Vein endothelial cell (primary cell): ENCODE measurements around the genes CSH2 and SMURF2.

GRCh38 chr17:63695240-63696224 lies 4.4 kb downstream of the LIMD2 start:
- CAGE, long polyA plus RNA = no peak

GRCh38 chr17:63707252-63707762 lies 7.4 kb upstream of the LIMD2 start:
- CAGE, long polyA plus RNA = no peak

- CAGE, long polyA plus RNA = no peak
These were observed at the start of gene CSH2 for GRCh38 chr17:63873610-63873967. Gene CSH2, minus strand, starts transcription at chr17:63873677.

DNA sequence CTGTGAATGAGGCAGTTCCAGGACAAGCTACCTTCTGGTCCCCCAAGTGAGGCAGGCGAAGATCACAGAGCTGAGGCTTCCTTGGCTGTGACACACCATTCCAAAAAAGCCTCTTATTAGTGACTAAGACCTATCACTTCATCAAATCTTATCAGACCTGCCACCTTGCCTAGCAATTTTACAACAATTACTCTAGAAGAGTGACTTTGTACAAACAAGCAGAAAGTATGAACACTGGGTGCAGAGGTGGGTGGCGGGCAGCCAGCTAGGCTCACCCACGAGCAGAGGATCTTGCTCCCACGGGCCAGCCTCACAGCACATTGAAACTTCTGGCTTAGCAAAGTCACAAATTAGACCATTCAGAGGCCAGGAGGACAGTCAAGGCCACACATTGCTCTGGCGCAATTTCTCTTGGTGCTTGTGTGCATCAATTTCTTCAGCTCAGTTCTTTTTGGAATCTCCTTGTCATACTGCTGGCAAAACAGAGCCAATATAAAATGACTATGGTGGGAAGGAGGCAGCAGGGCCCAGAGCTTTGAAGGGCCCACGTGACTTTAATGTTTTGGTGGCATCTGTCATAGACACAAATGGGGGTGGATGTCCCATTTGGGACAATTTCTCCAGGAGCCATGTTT lies 2.3 kb upstream of the ICAM2 start:
- CAGE, long polyA plus RNA = no peak

- CAGE, long polyA plus RNA = no peak
These were observed 47.4 kb downstream of the ERN1 start for GRCh38 chr17:64082564-64082830.

DNA sequence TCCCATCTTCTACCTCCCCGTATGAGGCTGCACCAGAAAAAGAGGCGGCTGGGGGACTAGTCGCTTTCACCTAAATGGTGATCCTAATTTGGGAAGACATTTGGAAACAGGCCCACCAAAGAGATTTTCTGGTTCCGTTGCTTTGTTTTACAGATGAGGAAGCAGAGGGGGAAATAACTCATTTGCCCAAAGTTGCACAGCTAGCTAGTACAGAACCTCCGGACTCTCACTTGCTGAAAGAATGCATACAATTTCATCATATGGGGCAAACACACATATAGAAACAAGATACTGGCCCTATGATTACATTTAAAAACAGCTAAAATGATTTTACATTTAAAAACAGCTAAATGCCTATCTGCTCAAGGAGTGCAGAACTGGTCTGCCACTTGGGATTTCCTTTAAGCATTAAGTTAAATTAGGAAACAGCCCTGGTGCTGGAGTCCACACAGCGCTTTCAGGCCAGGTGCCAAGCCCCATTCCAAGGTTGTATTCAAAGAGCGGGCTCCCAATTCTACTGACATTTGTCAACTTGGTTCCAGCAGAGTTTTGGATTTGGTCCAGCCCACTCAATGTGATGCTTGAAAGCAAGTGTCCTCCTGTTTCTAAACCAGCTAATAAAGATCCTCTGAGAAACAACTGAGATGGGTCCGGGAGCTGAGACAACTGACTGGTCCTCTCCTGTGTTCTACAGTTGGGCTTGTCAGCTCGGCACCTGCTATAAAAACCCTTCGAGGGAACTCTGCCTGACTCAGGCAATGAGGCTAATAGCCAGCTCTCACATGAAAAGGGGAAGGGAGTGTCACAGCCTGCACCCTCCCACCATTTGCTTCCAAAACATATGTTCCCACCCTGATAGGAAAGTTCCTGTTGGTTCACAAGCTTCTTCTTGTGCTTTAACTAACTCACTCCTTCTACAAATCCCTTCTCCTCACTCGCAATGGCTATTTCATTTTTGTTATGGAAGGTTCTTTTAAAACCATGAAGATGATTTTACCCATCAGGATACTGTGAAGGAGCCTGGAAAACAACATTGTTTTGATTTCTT lies 11.6 kb downstream of the ERN1 start:
- CAGE, long polyA plus RNA = no peak

DNA sequence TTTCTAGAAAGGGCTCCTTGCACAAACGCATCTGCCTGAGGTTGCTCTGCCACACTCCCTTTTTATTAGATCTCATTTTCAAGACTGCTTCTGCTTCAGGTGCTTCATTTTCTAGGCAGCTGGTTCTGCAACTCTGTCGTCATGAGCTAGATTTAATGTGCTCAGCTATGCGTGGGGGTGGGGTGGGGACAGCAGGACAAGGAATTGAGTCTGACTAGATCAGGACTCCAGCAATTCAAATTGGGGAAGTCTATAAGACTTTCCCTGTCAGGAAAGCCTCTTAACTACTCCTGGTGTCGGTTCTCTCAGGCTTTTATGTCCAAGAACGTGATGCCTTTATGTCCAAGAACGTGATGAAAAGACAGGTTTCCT lies 29.3 kb upstream of the ERN1 start:
- CAGE, long polyA plus RNA = no peak

DNA sequence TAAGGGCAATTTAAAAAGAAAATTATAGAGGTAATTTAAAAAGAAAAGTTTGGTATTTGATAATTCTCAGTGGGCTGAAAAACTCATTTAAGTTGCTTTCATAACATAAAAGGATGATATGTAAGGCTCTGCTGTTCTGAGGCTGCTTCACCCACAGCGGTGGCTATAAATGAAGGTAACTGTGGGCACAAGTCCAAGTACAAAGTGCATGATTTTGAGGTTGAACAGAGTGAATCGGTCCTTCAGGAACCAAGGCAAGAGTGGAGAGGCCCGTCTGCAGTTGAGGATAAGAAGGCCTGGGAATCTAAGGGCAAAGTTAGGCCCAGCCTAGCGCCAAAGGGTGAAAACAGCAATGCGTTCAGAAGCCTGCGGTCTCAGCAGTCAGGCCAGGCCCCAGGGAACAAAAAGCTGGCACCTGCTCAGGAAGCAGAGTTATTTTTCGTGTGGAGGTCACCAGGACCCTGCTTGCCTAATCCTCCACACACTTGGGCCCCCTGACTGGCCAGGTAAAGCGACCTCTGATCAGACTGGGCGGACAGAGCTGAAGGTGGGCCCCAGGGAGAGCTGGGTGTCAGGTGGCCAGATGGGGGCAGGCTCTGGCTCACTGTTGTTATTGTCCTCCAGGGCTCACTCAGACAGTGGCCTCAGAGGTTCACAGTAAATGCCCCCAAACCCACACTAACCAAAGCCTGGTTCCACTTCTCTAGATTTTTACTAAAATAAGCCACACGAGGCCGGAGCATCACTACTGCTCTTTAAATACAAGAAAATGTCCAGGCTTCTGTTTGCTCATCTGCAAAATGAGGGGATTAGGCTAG lies 46.5 kb downstream of the TEX2 start:
- CAGE, long polyA plus RNA = no peak

GRCh38 chr17:64314978-64315680 lies 52.1 kb upstream of the TEX2 start:
- CAGE, long polyA plus RNA = no peak

- CAGE, long polyA plus RNA = no peak
These were observed 63.5 kb upstream of the TEX2 start for GRCh38 chr17:64326479-64327067.

DNA sequence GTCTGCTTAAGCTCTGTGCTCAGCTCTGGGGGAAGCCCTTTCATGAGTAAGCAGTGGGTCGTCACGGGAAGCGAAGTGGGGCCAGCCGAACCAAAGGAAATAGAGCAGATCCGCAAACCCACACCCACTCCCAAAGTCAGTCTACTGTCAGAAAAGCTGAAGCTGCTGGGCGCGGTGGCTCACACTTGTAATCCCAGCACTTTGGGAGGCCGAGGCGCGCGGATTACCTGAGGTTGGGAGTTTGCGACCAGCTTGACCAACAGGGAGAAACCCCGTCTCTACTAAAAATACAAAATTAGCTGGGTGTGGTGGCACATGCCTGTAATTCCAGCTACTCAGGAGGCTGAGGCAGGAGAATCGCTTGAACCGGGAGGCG lies 50.0 kb downstream of the PECAM1 start:
- CAGE, long polyA plus RNA = no peak

GRCh38 chr17:64354810-64355173 lies 35.9 kb downstream of the PECAM1 start:
- CAGE, long polyA plus RNA = no peak

GRCh38 chr17:64496230-64496457 lies 710 bp downstream of the POLG2 start:
- CAGE, long polyA plus RNA = no peak

DNA sequence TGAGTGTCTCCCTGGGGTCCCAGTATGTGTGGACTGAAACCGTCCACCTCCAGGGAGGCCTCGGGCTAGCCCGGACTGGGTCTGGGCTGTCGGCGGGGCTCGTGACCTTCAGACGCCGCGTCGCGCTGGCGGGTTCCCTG lies 211 bp downstream of the CEP95 start:
- CAGE, long polyA plus RNA = no peak

- CAGE, long polyA plus RNA = no peak
These were observed 3.7 kb downstream of the CEP95 start for GRCh38 chr17:64510429-64510950.

GRCh38 chr17:64662147-64663153 lies at the start of gene SMURF2:
Gene SMURF2, minus strand, starts transcription at chr17:64662307.
- CAGE, long polyA plus RNA = no peak

GRCh38 chr17:64708884-64709475 lies 46.9 kb upstream of the SMURF2 start:
- CAGE, long polyA plus RNA = no peak

DNA sequence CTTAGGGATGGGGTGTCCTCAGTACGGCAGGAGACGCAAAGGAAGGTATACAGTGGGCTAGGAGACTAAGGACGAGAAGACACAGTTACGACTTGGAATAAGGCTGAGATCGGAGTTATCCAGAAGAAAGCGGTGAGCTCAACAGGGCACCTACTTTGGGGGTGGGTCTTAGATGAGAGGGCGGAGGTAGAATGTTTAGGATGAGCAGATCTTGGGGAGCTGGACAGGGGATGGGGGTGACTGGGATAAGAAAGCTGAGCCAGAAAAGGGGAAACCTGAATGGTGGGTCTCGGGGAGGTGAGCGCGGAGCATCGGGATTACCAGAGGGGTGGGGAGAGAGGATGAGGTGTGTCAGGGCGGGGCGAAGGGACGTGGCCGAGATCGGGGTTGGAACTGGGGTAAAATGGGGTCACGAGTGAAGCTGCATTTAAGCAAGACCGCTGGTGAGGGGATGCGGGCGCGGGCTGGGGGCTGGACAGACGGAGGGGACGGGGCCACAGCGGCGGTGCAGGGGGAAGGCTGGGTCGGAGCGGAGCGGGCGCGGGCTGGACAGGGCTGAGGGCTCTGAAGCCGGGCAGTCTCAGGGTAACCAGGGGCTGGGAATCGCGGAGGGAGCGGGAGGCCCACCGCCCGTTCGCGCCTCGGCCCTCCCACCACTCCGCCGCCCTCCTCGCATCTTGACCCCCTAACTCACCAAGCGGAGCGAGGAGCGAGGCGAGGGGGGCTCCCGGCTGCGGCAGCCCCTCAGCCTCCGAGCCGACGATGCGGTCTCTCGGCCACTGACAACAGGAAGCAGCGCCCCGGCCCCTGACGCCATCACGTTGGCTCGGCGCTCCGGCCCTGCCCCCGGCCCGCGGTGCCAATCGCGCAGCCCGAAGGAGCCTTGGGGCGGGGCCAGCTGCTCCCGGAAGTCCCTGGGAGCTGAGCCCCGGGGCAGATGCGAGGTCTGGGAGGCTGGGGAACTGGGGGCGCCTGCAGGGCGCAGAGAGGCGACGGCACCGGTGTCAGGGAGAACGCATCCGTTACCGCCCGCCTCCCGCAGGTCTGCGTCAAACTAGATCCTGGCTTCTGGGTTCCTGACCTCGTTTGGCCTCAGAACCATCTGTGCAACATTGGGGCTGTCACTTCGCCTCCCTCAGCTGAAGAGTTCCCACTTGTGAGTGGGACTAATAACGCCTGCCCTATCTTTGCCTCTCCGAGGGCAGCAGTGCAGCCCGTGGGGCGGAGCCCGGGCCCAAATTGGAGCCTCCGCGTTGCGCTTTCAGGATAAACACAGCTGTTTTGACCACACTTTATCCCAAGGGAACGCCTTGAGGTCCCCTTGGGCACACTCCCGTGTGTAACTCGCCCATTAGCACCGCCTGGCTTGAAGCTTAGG lies 82.4 kb downstream of the LRRC37A3 start:
- CAGE, long polyA plus RNA = no peak

GRCh38 chr17:64988397-64989112 lies 68.0 kb downstream of the GNA13 start:
- CAGE, long polyA plus RNA = no peak

DNA sequence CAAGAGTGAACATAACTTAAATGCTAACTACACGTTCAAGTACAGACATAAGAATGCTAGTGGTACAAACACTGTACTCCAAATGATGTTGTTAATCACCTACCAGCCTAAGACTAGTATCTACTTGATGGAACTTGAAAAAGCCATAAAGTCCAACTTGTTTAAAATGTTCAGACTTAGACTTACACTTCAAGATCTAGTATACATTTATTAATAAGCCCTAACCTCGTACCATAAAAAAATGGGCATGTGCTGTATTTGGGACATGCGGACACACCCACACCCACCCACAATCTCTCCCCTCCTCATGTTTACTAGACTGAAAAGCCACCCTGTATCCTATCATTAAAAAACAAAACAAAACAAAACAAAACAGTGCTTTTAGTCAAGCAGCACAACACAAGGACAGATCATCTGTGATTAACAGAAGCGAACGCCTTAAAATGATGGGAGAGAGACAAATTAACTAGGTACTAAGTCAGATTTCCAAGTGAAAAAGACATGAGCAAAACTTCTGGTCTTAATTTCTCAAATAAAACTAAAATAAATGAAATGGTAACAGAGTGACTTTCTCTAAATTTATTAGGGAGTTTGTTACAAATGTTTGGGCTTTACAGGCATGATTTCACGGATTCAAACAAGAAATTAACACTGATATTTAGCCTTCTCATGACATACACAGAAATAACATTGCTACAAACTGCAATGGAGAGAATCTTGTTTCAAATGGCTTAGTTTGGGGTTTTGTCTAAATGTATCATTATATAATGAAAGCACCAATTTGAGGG lies 46.2 kb downstream of the GNA13 start:
- CAGE, long polyA plus RNA = no peak